Cardiac fibroblast (primary cell): ENCODE measurements around the gene HM13.

GRCh38 chr20:23639418-23640034 is 1.8 kb upstream of the CST3 start:
- RRBS: no CpG with 5 or more reads among the region's 9 CpGs

- RRBS: no CpG with 5 or more reads among the region's 8 CpGs
Observed at GRCh38 chr20:23693092-23693724, 4.4 kb upstream of the CST4 start.

DNA sequence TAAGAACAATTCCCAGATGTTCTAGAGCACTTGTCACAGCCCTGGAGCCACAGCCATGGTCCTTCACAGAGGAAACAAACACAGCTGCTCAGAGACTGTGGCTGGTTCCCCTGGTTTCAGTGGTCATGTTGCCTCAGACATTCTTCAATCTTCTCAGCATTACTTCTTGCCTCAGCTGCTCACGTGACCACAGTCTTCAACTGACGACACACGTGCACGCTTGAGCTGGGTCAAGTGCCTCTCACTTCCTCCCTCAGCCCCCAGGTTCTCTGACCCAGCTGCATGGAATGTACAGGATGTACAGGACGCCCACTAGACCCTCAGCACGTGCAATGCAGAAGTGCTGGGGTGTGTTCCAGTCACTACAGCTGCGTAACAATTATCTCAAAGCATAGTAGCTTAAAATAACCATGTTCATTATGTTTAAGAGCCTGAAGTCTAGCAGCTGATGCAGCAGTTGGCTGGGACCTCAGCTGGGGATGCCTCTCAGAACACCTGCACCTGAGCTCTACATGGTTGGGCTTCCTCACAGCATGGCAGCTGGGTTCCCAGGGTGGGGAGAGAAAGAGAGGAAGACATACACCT is 159.9 kb upstream of the GGTLC1 start:
- RRBS: no CpG with 5 or more reads among the region's 7 CpGs

- RRBS: no CpG with 5 or more reads among the region's 4 CpGs
Observed at GRCh38 chr20:24389663-24390284, 79.7 kb upstream of the SYNDIG1 start.

DNA sequence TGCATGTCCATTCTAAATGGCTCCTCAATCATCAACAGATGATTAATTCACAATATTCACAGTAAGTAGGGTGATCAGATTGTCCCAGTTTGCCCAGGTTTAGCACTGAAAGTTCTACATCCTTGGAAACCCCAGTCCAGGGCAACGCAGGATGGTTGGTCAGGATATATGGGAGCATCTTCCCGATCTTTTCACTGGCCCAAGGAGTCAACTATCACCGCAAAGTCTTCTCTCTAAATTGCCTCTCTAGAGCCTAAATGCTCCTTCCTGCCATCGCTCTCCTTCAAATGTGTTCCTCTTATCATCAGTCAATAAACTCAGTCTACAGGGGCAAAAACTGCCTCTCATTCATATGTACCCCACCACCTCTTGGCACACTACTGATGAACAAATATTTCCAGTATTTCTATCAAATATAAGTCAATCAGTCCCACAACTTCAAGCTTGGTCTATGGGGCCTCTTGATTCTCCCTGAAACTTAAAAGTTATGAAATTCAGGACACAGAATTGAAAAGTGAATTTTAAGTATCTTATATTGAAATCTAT is 1.2 kb downstream of the APMAP start:
- RRBS: no CpG with 5 or more reads among the region's 4 CpGs

- RRBS: no CpG with 5 or more reads among the region's 4 CpGs
Observed at GRCh38 chr20:25009100-25009478, 16.5 kb upstream of the APMAP start.

DNA sequence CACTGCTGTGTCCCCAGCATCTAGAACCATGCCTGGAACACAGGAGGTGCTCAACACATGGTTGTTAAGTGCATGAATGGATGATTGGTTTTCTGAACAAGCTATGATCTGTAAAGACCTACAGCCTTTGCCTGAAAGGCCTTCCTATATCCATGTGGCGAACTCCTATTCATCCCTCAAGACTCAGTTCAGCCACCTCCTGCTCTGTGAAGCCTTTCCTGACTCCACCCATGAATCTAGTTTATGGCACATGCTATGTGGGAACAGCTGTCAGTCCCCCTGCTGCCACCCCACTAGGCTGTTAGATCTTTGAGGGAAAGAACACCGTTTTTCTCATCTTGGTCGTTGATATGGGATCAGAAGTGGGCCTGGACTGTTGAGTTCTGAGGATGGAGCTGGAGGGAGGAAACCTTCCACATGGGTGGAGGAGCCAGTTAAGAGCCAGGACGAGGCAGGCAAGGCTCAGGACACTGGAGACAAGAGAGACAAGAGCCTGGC is 17.9 kb upstream of the APMAP start:
- RRBS: no CpG with 5 or more reads among the region's 4 CpGs

GRCh38 chr20:25065009-25065526 is 7.1 kb upstream of the ACSS1 start:
- RRBS: no CpG with 5 or more reads among the region's 6 CpGs

DNA sequence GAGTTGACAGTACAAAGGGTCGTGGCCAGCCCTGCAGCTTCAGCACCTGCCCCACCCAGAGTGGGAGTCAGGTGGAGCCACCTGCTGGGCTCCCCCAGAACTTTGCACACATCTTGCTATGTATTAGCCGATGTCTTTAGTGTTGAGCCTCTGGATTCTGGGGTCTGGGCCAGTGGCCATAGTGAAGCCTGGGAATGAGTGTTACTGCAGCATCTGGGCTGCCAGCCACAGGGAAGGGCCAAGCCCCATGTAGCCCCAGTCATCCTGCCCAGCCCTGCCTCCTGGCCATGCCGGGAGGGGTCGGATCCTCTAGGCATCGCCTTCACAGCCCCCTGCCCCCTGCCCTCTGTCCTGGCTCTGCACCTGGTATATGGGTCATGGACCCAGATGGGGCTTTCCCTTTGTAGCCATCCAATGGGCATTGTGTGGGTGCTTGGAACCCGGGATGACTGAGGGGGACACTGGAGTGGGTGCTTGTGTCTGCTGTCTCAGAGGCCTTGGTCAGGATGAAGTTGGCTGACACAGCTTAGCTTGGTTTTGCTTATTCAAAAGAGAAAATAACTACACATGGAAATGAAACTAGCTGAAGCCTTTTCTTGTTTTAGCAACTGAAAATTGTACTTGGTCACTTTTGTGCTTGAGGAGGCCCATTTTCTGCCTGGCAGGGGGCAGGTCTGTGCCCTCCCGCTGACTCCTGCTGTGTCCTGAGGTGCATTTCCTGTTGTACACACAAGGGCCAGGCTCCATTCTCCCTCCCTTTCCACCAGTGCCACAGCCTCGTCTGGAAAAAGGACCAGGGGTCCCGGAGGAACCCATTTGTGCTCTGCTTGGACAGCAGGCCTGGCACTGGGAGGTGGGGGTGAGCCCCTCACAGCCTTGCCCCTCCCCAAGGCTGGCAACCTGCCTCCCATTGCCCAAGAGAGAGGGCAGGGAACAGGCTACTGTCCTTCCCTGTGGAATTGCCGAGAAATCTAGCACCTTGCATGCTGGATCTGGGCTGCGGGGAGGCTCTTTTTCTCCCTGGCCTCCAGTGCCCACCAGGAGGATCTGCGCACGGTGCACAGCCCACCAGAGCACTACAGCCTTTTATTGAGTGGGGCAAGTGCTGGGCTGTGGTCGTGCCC is 49.2 kb downstream of the PYGB start:
- RRBS: no CpG with 5 or more reads among the region's 14 CpGs

- RRBS: no CpG with 5 or more reads among the region's 12 CpGs
Observed at GRCh38 chr20:25317621-25318073, 69.8 kb downstream of the PYGB start.

DNA sequence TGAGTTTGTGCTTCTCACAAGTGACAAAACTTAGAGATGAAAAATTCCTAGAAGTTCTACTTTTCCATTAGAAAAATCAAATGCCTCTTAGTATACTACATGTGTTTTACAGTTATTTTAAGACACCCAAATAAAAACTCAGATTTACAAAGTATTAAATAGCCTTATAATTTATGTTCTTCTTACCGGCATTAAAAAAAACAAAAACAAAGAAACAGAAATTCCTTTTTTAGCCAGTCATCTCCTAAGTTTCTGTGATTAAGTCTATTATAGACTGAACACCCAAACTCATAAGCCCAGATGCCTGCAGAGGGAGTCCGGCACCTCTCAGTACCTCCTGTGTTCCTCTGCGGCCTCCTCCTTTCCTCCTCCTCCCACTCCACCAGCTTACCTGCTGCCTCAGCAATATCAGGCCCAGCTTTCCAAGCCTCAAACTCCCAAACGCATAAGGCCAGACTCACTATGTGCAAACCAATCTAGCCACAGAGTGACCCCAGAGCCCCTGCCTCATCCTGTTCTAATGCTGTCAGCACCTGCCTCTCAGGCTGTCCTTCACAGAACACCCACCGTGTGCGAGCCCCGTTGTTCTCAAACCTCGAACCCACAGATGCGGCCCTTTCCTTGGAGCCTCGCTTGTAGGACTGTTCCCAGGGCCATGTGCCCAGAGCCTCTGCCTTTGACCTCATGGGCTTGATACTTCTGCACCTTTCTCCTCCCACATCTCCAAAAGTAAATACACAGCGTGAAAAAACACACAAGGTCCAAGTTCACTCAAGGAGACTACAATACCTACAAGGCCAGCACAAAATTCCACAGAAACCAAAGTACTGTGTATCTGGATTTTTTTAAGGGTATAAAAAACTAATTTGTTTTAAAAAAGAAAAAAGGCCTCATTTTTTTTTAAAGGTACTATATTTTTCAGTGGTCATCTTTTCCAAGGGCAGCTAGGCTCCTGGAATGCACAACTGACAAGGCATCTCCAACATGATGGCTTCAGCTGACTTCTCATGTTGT is 52.5 kb downstream of the ABHD12 start:
- RRBS: no CpG with 5 or more reads among the region's 11 CpGs

GRCh38 chr20:25389631-25389949 is 1.0 kb downstream of the ABHD12 start:
- RRBS: 2% methylated on average over 3 of the region's 22 CpGs

DNA sequence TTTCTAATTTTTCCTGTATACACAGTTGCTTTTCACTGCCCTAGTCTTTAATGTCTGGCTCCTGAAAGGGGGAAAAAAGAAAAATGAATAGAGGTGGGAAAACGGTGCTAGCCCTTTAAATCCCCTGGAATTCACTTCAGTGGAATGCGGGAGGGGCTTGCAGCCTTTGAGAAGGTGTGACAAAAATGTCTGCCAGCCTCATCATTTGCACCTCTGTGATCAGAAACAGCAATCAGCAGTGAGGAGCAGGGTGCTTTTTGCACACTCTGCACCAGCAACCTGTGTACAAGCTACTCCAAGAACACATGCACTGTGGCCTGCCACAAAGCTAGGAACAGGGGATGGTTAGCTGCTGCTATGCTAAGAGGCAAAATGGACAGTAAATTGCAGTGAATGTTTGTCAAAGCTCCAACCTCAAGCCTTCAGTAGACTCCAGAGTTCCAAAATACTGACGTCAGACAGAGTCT is 29.6 kb downstream of the GINS1 start:
- RRBS: no CpG with 5 or more reads among the region's 3 CpGs

DNA sequence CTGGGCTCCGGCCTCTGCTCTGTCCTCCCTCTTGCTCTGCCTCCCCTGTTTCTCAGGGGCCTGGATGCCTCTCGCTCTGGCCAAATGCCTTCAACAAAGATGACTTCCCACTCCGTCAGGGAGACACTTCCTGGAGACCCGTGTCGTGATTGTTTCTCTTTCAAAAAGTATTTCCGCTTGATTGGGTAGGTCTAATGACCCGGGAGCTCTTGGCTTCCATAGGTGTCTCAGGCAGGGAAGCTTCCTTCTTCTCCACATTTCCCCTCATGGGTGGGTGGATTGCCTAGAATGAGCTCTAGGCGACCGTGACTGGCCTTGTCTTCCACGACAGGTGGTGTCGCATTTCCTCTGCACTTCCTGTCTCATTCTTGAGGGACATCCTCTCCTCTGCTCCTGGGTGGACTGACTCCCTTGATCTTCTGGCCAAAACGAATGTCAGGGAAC is 974.6 kb upstream of the DEFB115 start:
- RRBS: no CpG with 5 or more reads among the region's 12 CpGs

GRCh38 chr20:30585179-30586225 is 672.0 kb upstream of the DEFB115 start:
- RRBS: no CpG with 5 or more reads among the region's 81 CpGs

GRCh38 chr20:31514176-31515406 is at the start of gene HM13:
TSS of gene HM13 (plus strand) at chr20:31514442.
- RRBS: 1% methylated on average over 22 of the region's 88 CpGs

DNA sequence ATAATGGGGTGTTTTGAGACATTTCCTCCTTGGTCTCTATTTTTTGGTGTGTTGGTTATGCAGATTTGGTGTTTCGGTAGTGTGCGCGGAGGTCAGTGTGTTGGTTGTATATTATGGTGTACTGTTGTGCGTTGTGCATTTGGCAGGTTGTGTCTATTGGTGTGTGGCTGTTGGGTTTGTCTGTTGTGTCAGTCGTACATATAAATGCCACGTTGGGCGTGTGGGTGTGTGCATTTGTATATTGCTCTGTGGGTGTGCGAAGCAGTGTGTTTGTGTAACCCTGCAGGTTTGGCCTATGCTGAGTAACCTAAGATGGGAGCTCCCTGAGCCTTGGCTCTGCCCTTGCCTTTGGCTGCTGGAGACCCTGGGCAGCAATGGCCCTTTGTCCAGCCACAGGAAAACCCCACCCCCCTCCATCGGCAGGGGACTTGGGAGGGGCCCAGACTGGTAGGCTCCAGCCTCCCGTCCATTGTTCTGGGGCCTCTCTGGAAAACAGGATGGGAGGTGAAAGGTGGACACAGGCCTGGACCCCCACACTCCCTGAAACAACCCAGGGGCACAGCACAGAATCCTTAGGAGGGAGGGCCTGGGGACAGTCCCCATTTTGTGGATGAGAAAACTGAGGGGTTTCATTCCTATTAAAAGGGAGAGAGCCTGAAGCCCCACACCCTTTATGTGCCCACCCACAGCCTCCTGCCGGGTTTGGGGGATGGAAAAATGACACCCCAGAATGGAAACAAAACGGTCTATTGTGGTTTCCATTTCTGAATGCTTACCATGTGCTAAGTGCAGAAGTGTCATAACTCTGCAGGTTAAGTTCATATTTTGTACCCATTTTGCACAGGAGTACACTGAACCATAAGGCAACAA is 10.2 kb upstream of the ID1 start:
- RRBS: no CpG with 5 or more reads among the region's 12 CpGs

- RRBS: under 1% methylated on average over 23 of the region's 85 CpGs
Observed at GRCh38 chr20:31605403-31606414, 620 bp downstream of the ID1 start.

GRCh38 chr20:31943067-31943879 is 8.6 kb downstream of the PDRG1 start:
- RRBS: no CpG with 5 or more reads among the region's 5 CpGs

DNA sequence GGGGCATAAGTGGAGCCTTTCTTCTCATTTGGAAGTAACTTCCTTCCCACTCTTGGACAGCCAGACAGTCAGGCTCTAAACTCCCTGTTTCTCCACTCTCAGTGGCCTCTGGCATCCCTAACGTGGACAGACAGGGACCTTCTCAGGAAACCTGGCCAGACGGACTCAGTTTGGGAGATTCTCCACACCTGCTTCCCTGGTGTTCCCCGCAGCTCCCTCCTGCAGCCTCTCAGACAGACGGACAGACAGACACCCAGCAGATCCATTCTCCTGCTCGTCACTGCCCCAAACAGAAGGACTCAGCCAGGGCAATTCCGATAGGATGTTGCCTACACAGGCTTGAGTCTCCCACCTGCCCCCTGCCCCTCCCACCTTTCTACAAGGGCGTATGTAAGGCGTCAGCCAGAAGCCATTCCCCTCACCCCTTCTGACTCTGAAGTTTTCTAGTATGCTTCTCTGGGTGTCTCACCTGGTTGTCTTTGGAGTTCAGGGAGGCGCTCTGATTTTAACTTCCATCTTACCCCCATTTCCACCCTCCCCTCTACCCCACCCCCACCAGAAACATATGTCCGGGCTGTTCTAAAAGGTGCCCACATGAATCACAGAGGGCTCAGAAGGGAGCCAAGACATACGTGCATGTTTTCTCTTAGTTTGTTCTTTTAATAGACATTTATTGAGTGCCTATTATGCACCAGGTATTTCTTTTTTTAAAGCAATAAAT is 499 bp downstream of the CCM2L start:
- RRBS: no CpG with 5 or more reads among the region's 11 CpGs